ENCODE results near the genes COPS7B and ECEL1.

DNA sequence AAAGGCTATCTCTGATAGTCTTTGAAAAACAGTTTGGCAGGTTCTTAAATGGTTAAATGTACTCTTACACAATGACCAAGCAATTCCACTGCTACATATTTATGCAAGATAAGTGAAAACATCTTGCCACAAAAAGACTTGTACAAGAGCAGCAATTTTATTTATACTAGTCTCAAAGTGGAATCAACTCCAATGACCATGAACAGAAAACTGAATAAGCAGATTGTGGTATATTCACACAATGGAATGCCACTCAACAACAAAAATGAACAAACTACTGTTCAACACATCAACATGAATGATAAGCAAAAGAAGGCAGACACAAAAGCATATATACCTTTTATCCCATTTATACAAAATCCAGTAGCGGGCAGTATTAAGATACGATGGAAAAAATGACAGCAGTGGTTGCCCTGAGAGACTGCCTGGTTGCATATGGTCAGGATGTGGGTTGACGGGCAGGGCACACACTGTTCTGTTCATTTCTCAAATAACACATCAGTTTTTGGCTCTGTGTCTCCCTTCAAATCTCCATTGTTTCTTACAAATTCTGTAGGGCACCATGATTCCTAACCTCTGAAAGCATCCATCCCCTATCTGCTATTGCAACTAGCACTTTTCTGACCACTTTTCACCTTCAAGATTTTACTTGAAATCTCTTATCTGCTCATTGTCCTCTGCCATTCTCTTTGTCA, 25.4 kb downstream of the SP100 start:
- PRO-cap, 2 experiments: no peak in any of the 2 experiments

- PRO-cap, 2 experiments: no peak in any of the 2 experiments
These were observed 96.9 kb downstream of the SP100 start for GRCh38 chr2:230512697-230513526.

DNA sequence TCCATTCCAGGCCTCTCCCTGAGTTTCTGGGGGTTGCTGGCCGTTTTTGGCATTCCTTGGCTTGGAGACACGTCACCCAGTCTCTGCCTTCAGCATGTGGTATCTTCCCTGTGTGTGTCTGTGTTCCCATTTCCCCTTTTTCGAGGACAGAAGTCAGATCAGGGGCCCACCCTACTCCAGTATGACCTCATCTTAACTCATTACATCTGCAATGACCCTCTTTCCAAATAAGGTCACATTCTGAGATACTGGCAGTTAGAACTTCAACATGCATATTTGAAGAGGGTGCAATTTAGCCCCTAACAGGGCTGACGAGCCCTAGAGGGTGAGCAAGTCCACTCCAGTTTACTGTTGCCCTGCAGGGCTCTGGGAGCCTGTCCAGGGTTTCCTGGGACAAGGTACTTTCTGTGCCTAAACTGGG, 45.4 kb upstream of the CAB39 start:
- PRO-cap, 2 experiments: no peak in any of the 2 experiments

DNA sequence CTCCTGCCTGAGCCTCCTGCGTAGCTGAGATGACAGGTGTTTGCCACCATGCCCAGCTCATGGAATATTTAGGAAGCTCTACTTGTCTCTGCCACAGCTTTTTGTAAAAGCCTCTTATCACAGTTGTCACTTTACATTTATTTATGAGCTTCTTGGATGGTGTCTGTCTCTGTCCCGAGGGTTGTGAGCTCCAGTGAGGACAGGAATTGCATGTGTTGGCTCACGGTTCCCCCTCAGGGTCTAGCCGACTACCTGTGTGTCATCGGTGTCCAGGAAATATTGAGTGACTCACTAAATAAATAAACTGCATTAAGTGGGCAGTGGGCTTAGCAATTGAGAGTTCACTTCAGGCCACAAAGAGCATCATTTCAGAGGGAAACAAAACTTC, 27.9 kb upstream of the CAB39 start:
- PRO-cap, 2 experiments: no peak in any of the 2 experiments

- PRO-cap, 2 experiments: no peak in any of the 2 experiments
These were observed 67.1 kb downstream of the CAB39 start for GRCh38 chr2:230779575-230780329.

DNA sequence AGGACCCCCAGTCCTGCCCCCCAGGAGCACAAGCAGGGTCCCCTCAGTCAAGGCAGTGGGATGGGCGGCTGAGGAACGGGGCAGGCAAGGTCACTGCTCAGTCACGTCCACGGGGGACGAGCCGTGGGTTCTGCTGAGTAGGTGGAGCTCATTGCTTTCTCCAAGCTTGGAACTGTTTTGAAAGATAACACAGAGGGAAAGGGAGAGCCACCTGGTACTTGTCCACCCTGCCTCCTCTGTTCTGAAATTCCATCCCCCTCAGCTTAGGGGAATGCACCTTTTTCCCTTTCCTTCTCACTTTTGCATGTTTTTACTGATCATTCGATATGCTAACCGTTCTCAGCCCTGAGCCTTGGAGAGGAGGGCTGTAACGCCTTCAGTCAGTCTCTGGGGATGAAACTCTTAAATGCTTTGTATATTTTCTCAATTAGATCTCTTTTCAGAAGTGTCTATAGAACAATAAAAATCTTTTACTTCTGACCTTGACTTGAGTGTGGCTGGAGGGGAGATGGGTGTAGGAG, 14.1 kb downstream of the ITM2C start:
- PRO-cap, 2 experiments: no peak in any of the 2 experiments

DNA sequence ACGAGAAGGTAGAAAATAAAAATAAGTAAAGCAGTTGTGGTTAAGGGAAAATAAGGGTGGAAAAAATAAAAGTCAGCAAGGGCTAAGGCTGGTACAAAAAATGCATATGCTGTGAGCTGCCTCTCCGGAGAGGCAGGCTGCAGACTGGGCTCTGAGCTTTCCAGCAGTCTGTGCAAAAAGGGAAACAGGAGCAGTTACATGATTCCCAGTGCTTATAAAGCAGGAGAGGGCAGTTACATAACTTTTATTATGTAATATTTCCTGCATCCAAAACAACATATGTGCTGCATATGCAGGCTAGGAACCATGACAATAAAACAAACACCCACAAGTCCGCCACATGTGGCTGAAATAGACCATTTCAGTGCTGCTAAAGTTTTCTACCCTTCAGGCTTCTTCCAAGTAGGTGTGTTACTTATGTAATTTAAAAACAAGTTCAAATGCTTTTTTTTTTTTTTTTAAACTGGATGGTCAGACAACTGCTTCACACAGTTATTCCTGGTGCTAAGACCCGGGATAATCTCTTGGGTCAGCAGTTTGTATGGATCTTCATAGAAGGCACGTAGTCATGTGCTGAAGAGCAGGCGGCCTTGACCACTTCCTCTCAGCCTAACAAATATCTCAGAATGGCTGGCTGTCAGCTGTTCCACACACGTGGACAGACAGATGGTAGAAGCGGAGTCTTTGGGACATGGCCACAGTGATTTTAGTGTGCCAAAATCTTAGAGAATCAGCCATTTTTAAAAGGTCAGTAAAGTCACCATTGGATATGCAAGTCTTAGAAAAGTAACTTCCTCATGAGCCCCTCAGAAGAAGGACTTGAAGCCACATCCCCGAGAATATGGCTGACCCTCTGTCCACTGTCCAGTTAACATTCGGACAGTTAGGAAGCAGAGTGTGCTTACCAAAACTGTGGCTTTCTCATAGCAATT, 43.5 kb downstream of the ARMC9 start:
- PRO-cap, 2 experiments: no peak in any of the 2 experiments

DNA sequence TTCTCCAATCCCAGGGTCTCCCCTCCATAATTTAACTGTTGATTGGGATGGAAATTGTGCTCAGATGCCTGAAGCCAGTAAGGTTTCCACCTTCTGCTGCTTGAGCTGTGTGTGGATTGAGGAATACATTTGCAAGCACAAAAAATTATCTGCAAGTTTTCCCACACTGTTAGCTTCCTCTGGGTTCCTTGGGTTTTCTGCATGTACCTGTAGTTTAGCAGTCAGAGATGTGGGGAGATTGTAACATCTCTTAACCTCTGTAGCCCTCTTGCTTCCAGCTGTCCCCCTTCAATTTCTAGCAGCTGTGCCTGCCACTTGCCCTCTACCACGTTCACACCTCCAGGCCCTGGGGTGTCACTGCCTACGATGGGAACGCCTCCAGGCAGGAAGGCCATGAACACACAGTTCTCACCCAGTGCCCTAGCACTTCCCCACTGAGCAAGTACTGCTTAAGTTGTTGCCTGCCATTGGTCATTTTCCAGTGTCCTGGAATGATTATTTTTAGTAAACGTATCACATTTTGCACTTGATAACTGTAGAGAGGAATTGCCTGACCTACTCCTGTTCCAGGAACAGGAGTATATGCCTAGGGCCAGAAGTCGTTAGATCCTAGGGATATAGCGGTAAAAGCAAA, 77.2 kb upstream of the B3GNT7 start:
- PRO-cap, 2 experiments: no peak in any of the 2 experiments

DNA sequence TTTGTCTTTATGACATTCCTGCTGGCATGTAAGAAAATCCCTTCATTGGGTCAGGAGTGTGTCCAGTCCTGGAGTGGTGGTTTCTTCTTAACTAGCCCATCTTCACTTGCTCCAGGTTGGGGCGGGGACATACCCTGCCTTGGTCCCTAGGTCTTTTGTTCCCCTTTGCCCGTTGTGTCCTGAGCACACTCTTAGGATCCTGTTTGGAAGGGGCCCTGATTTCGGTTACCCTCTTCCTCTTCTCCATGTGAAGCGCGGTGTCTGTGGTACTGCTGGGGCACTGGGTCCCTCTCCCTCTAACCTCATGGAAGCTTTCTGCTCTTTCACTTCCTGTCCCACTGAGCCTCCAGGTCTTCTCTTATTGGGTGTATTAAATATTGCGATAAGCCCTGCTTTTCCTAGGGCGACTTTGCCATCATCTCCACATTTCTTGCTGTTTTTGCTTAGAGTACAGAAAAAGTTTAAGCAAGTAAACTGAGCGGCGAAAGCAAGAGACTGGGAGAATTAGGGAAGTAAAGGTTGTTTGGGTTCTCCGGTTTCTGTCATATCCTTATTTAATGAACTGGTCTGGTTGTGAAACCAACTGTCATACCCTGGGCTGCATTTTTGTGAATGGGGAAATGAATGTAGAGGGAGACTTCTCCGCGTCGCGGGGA, 73.9 kb upstream of the B3GNT7 start:
- PRO-cap, 2 experiments: no peak in any of the 2 experiments

DNA sequence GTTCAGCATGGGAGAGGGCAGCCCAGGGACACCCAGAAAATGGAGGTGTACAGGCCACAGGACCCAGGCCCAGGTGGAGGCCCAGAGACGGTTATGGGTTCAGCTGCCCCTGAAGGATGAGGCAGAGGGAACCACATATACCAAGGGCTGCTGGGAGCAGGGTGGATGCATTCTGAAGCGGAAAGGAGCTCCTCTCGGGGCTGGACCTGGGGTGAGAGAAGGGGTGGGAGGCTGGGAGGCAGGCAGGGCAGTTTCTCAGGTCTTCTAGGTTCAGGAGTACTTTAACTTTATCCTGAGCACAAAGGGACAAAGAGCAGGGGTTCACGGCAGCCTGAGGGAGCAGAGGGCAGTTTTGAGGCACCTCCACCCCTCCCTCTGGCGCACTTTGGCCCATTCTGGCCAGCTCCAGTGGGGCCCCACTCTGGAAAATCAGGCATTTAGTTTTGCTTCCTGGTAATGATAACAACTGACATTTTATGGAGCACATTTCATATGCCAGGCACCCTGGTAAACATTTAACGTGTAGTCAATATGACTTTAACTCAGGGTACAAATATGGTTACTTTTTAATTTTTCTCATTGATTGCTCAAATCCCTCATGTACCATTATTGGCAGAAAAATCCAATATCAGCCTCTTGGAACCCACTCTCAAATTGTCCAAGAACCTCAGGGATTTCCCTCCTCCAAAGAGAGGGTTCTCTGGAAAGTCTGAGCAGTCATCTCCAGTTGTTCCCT, 14.3 kb downstream of the B3GNT7 start:
- PRO-cap, 2 experiments: no peak in any of the 2 experiments

DNA sequence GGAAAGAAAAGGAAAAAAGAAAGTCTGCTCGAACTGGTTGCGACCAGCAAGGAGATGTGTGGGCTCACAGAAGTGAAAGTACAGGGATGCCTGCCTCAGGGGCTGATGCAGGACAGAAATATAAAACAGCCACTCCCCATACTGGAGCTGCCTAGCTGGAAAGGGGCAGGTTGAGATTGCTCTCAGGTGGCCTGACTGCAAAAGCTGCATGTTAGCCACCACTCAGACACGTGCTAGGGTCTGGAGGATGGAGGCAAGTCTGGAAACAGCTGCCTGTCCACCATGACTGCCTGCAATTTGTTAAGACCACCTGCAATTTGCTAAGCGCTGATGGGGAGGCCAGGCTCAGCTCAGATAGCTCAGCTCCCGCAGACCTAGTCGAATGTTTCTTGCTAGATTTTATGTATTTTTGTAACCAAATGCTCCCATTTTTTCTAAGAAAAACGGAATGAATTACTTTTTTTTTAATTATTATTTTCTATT, 18.0 kb downstream of the B3GNT7 start:
- PRO-cap, 2 experiments: no peak in any of the 2 experiments

DNA sequence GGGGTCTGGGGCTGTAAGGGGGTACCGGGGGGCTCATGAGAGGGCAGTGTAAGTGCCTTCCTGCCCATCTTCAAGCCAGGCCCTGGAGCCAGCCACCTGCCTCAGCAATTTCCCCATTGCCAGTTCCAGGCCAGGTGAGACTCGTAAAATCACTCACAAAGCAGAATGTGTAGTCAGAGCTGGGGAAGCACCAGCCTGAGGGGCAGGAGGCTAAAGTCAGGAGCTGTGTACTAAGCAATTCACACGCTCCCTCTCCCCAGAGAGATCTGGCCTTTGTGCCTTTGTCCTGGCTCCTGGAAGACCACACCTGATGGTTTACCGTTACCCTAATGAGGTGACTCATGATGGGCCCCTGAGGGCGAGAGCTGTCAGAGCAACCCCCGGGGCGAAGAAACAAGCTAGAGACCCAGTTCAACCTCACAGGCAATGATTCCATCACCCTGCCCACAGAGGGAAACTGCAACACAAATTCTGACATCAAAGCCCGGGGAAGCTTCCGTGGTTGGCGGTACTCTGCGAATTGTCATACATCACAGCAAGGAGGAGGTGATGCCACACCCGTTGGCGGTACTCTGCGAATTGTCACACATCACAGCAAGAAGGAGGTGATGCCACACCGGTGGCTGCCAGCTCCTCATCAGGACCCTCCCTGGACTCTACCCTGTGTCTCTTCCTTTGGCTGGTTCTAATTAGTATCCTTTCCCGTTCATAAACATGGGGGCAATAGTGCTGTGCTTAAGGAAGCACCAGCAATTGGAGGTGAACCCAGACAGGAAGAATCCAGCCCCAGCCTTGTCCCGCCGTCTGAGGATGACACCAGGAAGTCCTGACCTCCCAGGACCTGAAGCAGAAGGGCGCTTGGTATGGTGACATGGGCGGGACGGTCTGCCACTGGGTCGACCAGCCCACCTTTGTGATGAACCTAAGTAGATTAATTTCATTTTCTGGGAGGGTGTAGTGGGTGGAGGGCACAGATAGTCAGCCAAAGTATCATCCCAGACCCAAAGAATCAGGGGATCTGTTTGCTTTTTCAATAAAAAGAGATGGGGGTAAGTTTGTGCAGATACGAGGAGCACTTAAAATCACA, 30.5 kb downstream of the B3GNT7 start:
- PRO-cap, 2 experiments: no peak in any of the 2 experiments

GRCh38 chr2:231454431-231455320, 9.6 kb downstream of the NCL start:
- PRO-cap, 2 experiments: no peak in any of the 2 experiments

GRCh38 chr2:231576938-231577263, 15.8 kb upstream of the TEX44 start:
- PRO-cap, 2 experiments: no peak in any of the 2 experiments

DNA sequence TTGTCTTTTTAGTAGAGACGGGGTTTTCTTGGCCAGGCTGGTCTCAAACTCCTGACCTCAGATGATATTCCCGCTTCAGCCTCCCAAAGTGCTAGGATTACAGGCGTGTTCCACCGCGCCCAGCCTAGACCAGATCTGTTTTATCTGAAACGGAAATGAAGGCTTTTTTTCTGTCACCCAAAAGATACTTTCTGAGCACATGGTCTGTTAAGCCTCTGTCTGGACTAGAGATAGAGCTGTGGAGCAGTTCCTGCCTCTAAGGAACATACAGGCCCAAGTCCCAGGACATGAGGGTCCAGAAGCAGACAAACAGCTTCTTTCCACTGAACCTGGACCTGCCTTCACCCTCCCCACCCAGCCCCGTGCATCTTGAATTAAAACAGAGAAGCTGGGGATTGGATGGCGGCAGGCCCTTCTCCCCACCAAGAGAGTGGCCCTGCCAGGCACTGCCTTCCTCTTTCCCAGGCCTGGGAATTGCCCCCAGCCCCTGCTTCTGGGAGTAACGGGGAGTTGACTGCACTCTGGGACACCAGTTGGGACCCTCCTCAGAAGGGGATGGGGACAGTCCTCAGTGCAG, 43.5 kb upstream of the PTMA start:
- PRO-cap, 2 experiments: no peak in any of the 2 experiments

DNA sequence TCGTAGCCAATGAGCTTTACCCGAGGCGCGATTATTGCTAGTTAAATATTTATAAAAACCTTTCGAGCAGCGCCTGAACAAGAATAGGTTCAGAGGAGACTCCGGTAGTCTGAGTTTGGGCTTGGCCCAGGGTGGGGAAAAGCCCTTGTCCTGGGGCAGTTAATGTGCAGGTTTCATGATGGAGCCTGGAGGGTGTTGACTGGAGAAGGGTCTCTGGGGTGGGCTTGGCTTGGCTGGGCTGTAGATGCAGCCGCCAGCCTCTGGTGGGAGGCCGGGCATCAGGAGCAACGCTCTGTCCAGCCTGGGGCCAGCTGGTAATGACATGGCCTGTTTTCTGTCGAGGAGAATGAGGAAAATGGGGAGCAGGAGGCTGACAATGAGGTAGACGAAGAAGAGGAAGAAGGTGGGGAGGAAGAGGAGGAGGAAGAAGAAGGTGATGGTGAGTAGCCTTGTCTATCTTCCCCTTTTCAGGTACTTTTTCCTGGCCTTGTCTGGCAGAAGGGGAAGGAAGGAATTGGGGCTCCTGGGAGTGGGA, 3.3 kb downstream of the PTMA start:
- PRO-cap, 2 experiments: no peak in any of the 2 experiments

DNA sequence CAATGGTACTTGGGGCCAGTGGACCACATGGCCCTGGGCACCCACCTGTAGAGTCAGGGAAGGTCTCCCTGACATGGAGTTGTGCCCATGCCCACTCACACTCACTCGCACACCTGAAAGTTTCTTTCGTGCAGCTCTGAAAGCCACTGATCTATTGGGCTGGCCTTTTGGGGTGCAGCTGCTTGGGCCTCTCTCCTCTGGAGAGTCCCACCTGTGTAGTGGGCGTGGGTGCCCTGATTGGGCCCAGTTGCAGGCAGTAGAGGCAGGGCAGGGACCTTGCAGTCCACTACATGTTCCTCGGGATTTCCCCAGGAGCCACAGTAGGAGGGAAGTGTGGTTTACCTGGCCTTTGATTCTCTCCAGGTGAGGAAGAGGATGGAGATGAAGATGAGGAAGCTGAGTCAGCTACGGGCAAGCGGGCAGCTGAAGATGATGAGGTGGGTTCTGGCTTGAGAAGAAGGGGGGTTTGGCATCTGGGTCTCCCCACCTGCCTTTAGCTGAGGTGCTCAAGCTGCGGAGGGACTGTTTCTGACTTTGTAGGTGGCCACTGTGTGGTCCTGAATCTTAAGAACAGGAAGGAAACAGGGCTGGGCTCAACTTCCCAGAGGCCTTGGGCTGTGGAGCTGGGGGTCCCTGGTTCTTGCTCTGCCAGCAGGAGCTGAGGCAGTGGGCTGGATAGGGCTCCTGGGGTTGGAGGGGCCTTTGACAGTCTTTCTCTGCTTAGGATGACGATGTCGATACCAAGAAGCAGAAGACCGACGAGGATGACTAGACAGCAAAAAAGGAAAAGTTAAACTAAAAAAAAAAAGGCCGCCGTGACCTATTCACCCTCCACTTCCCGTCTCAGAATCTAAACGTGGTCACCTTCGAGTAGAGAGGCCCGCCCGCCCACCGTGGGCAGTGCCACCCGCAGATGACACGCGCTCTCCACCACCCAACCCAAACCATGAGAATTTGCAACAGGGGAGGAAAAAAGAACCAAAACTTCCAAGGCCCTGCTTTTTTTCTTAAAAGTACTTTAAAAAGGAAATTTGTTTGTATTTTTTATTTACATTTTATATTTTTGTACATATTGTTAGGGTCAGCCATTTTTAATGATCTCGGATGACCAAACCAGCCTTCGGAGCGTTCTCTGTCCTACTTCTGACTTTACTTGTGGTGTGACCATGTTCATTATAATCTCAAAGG, 4.1 kb downstream of the PTMA start:
- PRO-cap, 2 experiments: no peak in any of the 2 experiments

- PRO-cap, 2 experiments: peak in 1 of 2 experiments; most common plus-strand start chr2:231786445 (in 1); most common minus-strand start chr2:231786317 (in 1)
These were observed at the start of gene COPS7B for GRCh38 chr2:231785936-231787234. TSS of gene COPS7B (plus strand) at chr2:231786445.

GRCh38 chr2:232447479-232448349, 8.2 kb upstream of the ALPI start:
- PRO-cap, 2 experiments: peak in 1 of 2 experiments; most common plus-strand start chr2:232447875 (in 1)

- PRO-cap, 2 experiments: peak in 1 of 2 experiments; most common minus-strand start chr2:232487834 (in 1)
These were observed at the start of gene ECEL1 for GRCh38 chr2:232487313-232488208. TSS of gene ECEL1 (minus strand) at chr2:232487834.